Epithelial cell of esophagus (primary cell): ENCODE measurements around a stretch of chr6.

DNA sequence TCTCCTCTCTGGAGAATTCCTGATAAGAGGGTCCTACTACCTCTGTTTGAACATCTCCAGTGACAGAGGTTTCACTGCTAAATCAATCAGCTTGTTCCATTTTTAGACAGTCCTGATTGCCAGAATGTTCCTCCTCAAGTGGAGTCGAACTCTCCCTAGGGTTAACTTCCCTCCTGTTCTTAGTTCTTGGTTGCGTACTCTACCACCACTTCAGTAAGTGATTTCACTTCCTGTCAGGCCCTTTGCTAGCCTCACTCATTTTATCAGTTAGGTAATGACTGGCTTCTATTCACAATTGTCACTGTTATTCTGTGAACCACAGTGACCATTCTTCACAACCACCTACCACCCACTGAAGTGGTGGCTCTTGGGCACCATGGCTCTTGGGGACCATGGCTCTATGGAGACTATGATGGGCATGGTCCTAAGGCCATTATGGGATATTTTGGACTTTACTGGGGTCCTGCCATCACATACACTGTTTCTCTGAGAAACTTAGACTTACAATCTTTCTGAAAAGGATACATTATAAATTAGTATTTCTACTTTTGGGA, 66.5 kb downstream of the ATXN1 start:
- RRBS: no CpG with 5 or more reads among the region's 2 CpGs

DNA sequence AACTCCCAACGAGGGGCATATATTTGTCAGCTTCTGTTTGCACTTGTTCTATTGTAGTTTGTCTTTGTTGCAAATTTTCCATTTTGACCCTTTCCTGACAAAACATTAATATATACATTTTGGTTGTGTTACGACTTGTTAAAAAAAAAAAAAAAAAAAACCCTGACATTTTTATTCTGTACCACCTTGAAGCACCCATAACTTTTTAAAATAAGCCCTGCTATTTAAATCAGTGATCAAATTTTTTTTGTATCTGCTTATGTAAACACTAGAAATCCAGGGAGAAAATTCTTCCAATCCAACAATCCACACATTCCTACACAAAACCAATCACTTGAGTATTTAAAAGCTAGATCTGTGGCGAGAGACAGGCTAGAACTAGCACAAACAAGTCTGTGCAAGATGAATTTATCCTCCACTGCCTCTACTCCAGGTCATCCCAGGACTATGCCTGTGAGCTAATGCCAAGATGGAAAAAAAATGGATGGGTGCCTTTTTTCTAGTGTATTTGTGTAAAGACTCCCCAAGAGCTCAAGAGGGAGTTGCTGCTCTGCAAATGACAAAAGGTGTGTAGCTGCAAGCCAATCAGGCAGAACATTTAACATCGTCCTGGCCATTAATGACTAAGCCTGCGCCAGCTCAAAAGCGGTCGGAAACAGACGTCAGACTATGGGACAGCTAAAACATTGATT, 22.1 kb downstream of the ATXN1 start:
- RRBS: no CpG with 5 or more reads among the region's 8 CpGs

DNA sequence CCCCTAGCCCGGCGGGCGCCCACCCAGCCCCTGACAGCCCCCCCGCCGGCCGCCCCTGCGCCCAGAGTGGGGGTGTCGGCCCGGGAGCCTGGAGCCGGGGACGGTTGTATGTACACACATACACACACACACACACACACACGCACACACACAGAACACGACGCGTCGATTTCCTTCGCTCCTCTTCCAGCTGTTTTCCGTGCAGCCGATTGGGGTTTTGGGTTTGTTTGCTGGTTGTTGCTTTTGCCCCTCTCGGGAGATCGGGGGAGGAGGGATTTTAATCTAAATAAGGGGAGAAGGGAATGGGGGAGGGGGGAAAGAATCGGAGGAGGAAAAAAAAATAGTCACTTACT, 338 bp downstream of the ATXN1 start:
- RRBS: 5% methylated on average over 9 of the region's 22 CpGs

DNA sequence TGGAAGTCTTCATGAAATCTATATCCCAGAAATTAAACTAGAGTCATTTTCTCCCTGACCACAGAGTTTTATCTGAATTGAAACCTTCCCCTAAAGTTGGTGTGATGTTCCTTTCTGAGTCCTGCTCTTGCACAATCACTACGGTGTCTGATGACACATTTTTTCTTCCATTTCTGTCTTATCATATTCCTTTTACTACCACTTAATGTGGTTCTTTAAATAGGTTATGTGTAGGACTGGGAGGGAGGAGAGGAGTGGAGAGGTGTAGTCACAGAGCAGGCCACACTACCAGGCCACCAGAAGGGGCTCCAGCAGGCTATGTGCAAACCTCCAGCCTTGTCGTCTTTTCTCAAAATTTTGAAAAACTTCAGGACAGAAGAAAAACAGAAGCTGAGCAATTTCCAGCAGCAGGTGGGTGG, 39.7 kb upstream of the ATXN1 start:
- RRBS: no CpG with 5 or more reads among the region's 2 CpGs

- RRBS: no CpG with 5 or more reads among the region's 3 CpGs
Measured at GRCh38 chr6:17269864-17270145, 11.4 kb upstream of the RBM24 start.

GRCh38 chr6:17281794-17282851, 962 bp downstream of the RBM24 start:
- RRBS: 1% methylated on average over 16 of the region's 52 CpGs

- RRBS: no CpG with 5 or more reads among the region's 8 CpGs
Measured at GRCh38 chr6:17491606-17492293, 98.4 kb downstream of the CAP2 start.

DNA sequence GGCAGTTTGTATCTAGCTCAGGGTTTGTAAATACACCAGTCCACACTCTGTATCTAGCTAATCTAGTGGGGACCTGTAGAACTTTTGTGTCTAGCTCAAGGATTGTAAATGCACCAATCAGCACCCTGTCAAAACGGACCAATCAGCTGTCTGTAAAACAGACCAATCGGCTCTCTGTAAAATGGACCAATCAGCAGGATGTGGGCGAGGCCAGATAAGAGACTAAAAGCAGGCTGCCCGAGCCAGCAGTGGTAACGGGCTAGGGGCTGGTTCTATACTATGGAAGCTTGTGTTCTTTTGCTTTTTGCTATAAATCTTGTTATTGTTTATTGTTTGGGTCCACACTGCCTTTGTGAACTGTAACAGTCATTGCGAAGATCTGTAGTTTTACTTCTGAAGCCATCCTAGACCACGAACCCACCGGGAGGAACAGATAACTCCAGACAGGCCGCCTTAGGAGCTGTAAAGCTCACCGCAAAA, 18.8 kb upstream of the FAM8A1 start:
- RRBS: no CpG with 5 or more reads among the region's 10 CpGs

- RRBS: no CpG with 5 or more reads among the region's 2 CpGs
Measured at GRCh38 chr6:17603993-17604269, 3.8 kb downstream of the FAM8A1 start.

DNA sequence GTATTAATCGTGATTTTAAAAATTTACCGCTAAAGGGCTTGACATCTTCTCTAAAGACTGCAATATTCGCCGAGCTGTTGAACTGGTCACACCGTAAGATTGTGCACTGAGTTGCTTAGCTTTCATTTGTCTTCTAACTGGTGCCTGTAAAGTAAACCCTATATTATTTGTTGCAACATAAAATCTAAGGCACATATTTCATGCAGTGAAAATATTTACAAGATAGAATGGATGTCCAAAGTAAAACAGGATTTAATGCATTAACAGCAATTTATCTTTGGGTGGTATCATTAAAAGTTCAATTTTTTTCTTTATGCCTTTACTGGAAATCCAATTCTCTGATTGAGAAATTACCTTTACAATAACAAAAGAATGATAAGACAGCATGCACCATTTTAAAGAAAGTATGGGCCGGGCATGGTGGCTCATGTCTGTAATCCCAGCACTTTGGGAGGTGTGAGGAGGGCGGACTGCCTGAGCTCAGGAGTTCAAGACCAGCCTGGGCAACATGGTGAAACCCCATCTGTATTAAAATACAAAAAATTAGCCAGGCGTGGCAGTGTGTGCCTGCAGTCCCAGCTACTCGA, 37.2 kb downstream of the NUP153 start:
- RRBS: no CpG with 5 or more reads among the region's 9 CpGs

DNA sequence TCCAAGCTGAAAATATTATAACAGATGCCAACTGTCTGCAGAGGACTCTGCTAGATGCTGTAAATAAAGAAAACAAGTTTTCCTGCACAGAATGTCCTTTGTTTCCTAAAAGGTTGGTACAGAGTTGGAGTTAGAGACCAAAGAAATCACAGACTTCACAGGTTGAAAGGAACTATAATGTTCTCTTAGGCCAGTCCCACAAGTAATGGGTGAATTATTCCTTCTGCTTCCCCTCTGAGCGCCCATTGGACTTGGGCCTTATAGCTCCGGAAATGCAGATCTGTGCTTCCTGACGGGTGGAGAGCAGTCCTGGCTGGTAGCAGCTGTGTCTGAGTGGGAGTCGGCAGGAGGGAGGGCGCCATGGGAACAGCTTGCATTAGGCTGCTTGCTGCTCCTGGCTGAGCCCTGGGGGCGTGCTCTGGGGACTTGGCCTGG, 18.3 kb upstream of the NUP153 start:
- RRBS: no CpG with 5 or more reads among the region's 6 CpGs

- RRBS: no CpG with 5 or more reads among the region's 4 CpGs
Measured at GRCh38 chr6:17729409-17729678, 22.6 kb upstream of the NUP153 start.

DNA sequence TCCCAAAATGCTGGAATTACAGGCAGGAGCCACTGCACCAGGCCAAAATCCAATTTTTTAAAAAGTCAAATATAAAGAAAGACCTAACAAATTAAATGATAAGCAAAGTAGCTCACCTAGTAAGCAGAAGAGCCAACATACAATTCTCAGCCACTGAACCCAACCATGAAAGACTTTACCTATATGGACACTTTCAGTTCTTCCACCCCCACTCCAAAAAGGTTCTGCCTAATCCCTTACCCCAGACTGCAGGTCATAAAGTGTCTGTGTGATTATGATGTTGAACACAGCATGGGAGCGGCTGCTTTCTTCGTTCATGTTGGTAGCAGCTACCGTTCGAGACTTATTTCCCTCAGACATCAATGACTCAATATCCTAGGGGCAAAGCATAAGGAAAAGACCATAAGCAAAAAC, 137.3 kb downstream of the KIF13A start:
- RRBS: no CpG with 5 or more reads among the region's 4 CpGs

GRCh38 chr6:17865632-17866507, 121.6 kb downstream of the KIF13A start:
- RRBS: no CpG with 5 or more reads among the region's 4 CpGs

GRCh38 chr6:17930231-17931112, 57.0 kb downstream of the KIF13A start:
- RRBS: no CpG with 5 or more reads among the region's 6 CpGs

DNA sequence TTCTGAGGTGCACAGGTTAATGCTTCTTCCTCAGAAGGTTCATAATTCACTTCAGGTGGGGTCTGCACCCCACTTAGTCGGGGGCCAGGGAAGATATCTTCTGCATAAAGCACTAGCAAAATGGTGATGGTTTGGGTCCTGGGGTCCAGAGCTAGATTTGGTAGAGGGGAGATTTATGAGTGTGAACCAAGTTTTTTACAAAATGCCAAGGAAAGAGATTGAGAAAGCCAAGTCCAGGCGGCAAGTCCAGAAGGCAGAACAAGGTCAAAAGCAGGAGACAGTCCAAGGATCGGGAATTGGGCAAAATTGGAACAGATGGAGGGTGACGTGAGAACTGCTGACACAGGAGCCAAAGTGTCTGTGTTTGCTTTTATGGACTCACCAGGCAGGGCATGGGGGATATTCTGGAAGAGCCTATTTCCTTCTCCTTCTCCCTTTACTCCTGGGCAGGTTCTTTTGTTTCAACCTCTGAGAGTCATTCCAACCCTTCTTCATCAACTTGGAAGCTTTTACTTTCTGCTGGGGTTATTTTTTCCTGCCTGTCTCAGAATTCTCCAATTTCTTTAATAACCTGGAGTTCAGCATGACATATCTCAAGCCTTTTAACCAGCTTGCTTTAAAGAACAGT, 4.1 kb downstream of the NHLRC1 start:
- RRBS: no CpG with 5 or more reads among the region's 4 CpGs

DNA sequence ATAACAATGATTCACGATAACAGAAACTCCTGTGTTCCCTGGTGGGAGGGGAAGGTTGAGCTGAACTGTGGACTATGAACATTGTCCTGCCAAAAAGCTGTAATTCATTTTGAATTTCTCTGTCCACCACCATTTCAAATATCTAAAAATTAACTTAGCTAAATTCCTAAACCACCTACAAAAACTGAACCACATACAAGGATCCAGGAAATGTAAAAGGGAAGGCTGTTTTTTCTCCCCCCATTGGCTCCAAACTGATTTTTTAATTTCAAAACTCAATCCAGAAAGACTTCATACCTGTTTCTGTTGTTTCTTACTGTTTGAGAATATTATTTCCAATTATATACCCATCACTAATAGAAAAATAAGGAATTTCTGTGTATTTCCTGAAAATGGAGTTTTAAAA, 7.5 kb downstream of the TPMT start:
- RRBS: no CpG with 5 or more reads among the region's 1 CpG

DNA sequence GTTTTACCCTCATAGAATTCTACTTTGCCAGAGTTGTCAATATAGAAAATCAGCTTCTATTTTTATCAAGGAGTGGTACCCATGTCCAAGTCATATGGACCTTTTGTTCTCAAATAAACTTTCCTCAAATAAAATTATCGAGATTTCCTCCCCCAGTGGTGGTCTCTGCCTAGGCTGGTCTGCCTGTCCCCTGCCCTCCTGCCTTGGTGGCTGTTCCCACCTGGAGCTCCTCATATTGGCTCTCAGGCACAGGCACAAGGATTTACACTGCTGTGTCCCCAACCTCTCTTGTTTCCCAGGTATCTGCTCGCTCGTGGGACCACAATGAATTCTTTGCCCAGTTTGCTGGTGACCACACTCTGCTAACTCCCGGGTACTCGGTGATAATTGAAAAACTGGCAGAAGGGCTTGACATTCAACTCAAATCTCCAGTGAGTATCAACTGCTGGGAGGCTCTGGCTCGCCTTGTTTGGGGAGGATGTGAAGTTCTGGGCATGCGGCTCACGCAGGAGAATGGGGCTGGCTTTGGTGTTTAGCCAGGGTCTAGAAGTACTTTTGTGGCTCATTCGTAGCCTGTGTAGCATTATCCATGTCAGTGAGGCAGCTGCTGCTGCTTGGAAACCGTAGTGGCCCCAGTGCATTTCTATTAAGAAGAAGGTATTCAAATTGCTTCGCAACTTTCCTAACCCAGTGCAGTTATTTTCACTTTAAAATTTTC, 52.0 kb downstream of the KDM1B start:
- RRBS: no CpG with 5 or more reads among the region's 11 CpGs

GRCh38 chr6:18213358-18214035, 50.8 kb downstream of the DEK start:
- RRBS: no CpG with 5 or more reads among the region's 14 CpGs

GRCh38 chr6:18260158-18260770, 4.1 kb downstream of the DEK start:
- RRBS: no CpG with 5 or more reads among the region's 1 CpG